HL-60 (cell line): ENCODE results near the genes EZH2 and RARRES2.

DNA sequence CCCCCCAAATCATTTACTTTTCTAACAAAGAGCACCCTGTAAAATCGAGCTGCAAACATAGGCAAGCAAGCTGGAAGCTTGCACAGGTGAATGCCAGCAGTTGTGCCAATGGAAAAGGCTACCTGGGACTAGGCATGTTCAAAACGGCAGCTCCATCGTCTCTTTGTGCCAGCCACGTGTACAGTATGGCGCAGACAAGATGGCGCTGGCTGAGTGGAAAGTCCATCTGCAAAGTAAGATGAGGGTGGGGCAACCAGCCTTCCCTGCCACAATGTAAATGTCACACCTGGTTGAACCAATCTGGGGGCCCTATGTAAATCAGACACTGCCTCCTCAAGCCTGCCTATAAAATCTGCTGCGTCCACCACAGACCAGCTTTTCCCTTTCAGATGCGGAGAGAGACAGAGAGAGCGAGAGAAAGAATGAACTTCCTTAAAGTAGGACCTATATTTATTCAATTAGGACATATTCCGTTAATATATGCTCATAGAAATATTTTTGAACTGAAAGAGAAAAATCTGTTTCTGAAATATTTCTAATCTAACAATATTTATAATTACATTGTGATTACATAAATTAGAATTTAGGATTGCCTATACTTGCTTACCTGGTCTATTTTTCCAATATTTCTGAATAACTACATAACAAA lies 18.4 kb upstream of the C7orf33 start:
- RRBS: no CpG with 5 or more reads among the region's 10 CpGs

- RRBS: no CpG with 5 or more reads among the region's 4 CpGs
These were observed 10.1 kb upstream of the CUL1 start for GRCh38 chr7:148688540-148689113.

DNA sequence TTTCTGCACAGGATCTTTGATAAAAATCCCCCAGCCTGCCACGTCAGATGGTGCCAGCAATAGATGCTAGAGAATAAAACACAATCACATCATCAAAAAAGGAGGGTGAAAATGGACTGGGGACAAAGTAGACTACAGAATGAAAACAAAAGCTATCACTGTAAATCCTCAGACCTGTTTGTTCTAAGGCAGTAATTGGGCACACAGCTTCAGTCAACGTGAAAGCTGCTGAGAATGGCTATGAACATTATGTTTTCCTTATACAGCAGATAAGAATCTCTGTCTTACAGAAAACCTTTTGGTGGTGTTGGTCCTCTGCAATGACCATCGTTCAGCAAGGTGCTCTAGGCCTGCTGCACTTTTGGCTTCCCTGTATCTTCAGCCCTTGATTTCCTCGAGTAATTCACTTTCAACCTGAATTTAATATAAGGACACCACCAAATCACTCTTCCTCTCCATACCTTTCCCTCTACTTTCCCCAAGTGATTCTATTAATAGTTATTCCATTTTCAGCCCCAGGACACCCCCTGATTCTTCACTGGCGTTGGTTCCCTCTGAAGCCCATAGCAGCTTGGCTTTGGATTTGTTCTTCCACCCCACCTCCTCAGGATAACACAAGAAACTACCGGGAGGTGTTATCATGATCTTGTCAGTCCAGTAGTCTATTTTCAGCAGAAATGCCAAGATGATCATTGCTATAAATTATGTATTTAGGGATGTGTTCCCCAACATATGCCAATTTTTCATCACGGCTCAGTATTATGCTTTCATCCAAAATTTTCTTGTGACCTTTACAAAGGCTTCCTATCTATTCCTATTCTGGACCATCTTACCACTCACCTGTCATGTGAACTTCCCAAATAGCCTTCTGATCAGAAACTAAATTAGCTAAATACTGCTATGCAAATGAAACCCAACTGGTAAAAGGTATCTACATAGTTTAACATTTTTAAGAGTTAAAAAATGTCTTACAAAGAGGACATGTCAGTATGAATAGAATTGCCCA lies 72.1 kb downstream of the EZH2 start:
- RRBS: no CpG with 5 or more reads among the region's 7 CpGs

GRCh38 chr7:148884138-148884377 lies at the start of gene EZH2:
Gene EZH2 (minus strand): TSS chr7:148884291.
- RRBS: under 1% methylated on average over 23 of the region's 45 CpGs

GRCh38 chr7:149454039-149454383 lies 6.9 kb downstream of the ZNF777 start:
- RRBS: no CpG with 5 or more reads among the region's 9 CpGs

- RRBS: no CpG with 5 or more reads among the region's 20 CpGs
These were observed 5.6 kb downstream of the ZNF777 start for GRCh38 chr7:149455069-149455837.

GRCh38 chr7:149473382-149473737 lies 12.5 kb upstream of the ZNF777 start:
- RRBS: no CpG with 5 or more reads among the region's 6 CpGs

- RRBS: no CpG with 5 or more reads among the region's 1 CpG
These were observed 67.5 kb upstream of the ZNF746 start for GRCh38 chr7:149564926-149565620.

- RRBS: no CpG with 5 or more reads among the region's 1 CpG
These were observed 101.4 kb upstream of the ZNF746 start for GRCh38 chr7:149599029-149599350.

- RRBS: no CpG with 5 or more reads among the region's 7 CpGs
These were observed 2.8 kb downstream of the KRBA1 start for GRCh38 chr7:149717358-149718056.

- RRBS: 5% methylated on average over 2 of the region's 66 CpGs
These were observed 16.8 kb upstream of the ZNF467 start for GRCh38 chr7:149790084-149790645.

GRCh38 chr7:149847646-149848231 lies 9.6 kb downstream of the ZNF862 start:
- RRBS: no CpG with 5 or more reads among the region's 16 CpGs

DNA sequence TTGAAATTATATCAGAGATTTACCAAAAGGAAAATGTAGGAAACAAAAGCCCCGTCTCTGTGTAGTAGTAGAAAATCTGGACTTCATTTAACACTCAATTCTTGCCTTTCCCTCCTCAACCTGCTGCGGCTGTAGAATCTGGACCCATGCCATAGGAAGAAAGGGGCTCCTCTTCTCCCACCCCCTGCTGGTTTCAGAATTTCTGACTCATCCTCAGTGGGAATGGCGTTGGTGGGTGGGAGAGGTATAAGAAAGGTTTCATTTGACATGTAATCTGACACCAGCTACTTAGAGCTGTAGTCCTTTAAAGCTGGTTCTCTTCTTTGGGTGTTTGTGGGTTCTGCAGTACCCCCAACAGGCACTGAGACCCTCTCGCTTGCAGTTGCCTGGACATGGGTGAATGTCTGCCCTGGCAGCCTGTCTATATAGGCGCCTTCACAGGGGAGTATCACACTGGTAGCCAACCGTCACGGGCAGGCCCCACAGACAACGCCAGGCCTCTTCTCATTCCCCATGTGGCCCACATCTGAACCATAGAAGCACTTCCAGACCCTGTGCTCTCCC lies 17.2 kb downstream of the ZNF862 start:
- RRBS: no CpG with 5 or more reads among the region's 8 CpGs

DNA sequence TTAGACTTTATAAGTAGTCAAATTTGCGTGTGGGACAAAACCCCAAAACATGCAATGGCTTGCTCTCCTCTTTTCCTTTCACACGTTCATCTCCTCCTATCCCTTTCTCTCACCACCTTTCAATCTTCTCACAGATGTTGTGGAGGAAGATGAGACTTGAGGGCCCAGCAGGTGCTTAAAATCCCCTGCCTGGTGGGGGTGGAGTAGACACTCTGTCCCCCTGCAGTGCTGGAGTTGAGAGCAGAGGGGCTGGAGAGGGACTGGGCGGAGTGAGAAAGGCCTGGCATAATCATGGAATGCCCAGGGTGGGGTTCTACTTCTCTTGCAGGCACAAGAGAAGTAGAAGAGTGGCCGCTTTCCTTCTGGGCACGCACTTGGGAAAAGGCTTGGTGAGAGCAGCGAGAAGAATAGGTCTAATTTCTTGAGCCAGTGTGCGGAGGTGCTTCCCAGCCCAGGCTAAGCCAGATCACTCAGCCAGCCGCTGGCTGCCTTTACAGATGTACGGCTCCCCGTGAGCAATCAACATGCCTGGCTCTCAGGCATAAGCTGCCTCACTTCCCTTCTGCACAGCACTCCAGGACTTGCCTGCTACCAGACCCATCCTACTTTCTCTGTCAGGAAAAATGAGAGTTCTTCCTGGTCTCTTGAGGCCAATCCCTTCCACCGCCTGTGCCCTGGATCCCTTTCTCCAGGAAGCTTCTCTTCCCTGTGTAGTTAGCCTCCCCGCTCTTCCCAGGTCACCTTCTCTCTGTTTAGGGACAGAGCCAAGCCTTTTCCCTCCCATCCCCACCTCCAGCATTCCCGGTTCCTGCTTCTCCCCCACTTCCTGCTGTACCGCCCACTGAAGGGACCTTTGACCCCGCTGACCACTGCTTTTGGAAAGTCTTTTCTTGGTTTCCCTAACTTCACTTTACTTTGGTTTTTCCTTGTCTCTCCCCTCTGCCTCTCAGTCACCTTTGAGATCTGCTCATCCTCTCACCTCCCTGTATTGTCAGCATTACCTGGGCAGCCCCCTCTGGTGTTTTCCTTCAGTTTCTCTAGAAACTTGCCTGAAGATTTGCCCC lies 1.0 kb upstream of the ACTR3C start:
- RRBS: no CpG with 5 or more reads among the region's 15 CpGs

- RRBS: 64% methylated on average over 19 of the region's 74 CpGs
These were observed 907 bp downstream of the RARRES2 start for GRCh38 chr7:150340076-150341367.

- RRBS: 53% methylated on average over 7 of the region's 53 CpGs
These were observed at the start of gene RARRES2 for GRCh38 chr7:150341408-150342425. Gene RARRES2 (minus strand): TSS chr7:150341629.

- RRBS: under 1% methylated on average over 6 of the region's 36 CpGs
These were observed 1.1 kb upstream of the ZNF775 start for GRCh38 chr7:150377591-150378843.

DNA sequence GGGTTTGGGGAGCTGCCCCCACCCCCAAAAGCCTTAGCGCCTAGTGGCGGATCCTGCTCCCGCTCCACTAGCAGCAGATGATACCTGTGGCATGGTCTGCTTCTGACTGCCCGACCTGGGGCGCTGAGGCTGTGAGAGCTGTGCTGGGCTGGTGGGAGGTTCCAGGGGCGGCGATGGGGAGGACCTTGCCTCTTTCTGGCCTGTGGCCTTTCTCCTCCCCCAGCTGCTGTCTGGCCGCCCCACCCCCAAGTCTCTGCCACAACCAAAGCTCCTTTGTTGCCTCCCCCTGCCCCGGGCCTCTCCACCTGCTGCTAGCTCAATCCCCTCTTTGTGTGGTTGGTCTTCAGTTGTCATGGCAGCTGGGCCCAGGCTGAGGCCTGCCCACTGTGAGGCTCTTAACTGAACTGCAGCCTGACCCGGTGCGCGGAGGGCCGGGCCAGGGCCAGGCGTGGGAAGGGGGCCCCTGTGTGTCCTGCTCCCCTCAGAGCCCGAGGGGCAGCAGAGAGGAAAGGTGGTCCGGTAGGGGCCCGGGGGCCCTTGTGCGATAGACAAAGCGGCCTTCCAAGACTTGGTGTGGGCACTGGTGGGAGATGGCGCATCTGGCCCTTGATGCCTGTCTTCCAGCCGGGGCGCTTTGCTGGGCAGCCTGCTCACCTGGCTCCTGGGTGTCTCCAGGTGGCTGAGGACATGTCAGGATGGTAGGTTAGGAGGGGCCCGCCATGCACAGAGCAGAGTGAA lies 4.8 kb downstream of the ZNF775 start:
- RRBS: 95% methylated on average over 11 of the region's 23 CpGs

- RRBS: no CpG with 5 or more reads among the region's 5 CpGs
These were observed 12.3 kb upstream of the ENSG00000284691 start for GRCh38 chr7:150393058-150393698.

GRCh38 chr7:150473989-150474641 lies 23.7 kb downstream of the GIMAP8 start:
- RRBS: 93% methylated on average over 4 of the region's 11 CpGs